ENCODE measurements around a stretch of chr12.

DNA sequence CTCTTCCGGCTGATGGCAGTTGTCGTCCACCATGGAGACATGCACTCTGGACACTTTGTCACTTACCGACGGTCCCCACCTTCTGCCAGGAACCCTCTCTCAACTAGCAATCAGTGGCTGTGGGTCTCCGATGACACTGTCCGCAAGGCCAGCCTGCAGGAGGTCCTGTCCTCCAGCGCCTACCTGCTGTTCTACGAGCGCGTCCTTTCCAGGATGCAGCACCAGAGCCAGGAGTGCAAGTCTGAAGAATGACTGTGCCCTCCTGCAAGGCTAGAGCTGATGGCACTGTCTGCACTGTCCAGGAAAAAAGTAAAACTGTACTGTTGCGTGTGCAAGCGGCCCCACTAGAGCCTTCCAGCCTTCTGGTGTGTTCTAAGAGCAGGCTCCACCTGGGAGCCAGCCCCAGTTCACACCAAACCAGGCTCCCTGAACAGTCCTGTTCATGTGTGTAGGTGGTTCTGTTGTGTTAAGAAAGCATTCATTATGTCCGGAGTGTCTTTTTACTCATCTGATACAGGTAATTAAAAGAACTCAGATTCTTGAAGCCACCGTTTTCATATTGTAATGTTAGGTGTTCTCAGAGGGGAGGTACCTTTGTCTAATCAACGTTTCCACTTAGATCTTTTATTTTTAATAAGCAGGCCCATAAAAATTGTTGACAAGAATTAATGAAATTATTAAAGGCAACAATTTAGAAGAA lies 7.4 kb downstream of the ALKBH2 start:
- PRO-cap, result no peak
- RAMPAGE, long total RNA, result no peak

DNA sequence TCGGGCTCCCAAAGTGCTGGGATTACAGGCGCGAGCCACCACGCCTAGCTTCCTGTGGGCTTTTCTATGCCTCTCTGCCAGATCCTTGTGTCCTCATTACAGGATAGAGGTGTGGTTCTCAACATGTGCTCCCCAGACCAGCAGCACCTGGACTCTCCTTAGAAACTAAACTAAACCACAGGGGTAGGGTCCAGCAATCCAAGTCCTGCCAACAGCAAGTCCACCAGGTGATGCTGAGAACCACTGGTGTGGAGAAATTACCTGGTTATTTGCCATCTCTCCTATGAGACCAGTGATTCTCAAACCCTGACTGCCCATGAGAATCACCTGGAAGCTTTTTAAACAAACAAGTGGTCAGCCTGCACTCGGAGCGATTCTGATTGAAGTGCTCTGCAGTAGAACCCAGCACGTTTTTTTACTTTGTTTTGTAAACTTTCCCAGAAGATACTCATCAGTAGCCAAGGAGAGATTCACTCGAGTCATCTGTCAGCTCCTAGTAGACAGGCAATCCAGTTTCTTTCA lies 1.4 kb downstream of the ALKBH2 start:
- PRO-cap, result no peak
- RAMPAGE, long total RNA, result no peak

DNA sequence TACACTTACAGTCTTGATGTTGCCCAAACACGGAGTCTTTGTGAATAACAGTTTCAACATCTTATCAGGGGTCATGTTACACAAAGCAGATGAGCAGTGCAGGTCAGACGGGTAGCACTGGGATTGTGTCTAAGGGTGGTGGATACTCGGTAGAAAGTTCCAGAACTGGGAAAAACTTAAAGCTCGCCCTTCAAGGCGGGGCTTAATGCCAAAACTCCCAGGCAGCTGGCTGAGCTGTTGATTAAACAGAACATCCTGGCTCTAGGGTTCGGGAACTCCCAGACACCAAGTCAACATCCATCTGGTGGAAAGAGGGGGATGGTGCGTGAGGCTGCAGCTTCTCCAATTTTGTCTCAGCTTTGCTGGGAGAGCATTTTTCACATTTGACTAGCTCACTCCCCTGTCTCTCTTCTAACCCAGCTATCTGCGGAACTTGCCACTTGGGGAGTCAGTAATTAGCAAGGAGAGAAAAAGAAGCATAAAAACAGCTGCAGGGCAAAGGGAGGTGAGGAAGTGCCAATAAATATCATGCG lies 31.0 kb downstream of the FOXN4 start:
- PRO-cap, result no peak
- RAMPAGE, long total RNA, result no peak

- PRO-cap, result no peak
- RAMPAGE, long total RNA, result no peak
Observed at GRCh38 chr12:109545082-109545400, 28.3 kb downstream of the MMAB start.

DNA sequence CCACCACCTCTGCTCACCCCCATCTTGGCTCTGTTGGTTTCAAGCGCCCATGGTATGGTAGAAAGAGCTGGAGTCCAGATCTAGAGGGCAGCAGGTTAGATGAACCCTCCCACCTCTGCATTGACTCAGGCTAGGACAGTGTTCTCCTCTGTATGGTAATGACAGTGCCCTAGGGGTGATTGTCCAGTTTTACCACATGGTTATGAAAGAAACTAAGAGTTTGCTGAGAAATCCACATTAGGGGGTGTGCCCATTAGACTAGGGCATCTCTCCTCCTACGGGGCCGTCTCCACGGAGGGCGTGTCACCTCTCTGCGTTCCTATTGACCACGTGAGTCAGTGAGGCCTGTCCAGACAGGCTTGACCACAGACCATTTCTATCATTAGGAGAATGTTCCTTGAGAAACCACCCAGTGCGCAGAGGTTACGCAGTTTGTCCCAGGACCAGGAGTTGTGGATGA lies 8.2 kb downstream of the MVK start:
- PRO-cap, result no peak
- RAMPAGE, long total RNA, result no peak

DNA sequence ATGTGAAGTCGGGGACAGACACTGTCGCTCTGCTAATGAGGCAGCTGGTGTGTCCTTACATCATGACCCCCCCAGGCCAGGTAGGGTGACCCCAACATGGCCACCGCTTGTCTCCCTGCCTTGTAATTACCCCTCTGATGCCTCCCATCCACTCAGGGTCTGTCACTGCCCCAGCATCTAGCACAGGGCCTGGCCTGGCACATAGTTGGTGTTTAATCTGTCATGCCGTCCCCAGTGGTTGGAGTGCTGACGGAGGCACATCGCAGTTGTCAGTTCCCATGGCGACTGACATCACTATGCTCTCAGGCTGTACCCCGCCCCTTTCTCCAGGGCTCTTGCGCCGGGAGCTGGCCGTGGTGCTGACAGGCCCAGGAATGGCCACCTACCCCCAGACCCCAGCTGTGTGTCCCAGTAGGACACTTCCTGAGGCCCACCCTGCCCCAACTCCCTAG lies 22.9 kb downstream of the FAM222A start:
- PRO-cap, result no peak
- RAMPAGE, long total RNA, result no peak

- PRO-cap, result no peak
- RAMPAGE, long total RNA, result no peak
Observed at GRCh38 chr12:109823037-109823661, 10.0 kb downstream of the TRPV4 start.

DNA sequence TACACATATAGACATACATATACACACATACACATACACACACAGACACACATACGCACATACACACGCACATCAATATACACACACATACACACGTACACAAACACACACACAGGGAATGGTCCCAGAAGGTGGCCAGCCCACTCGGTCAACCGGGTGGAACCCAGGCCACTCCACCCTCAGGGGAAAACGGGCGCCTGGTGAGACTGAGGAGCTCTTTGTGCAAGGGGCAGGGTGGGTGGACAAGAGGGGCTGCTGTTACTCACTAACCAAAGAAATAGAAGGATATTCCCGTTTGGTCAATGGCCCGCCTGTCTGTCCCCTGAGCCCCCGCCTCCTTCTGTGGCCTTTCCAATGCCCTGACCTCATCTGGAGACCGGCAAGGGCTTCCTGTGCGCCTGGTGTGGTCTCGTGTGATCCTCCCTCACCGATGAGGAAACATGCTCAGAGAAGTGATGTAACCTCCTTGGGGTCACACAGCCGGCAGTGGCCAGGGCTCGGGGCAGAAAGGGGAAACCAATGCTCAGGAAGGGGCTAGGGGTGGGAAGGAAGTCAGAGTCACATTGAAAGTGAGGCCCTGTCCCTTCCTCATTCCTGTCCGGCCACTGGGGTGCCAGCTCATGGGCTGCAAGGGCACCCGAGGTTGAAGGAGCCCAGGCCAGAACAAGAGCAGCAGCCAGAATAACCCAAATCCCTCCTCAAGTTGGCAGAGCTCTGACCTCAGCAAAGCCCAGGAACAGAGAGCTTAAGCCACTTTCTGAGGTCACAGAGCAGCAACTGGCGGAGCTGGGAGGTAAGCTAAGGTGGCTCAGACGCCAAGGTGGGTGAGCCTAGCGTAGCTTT lies 5.1 kb downstream of the TRPV4 start:
- PRO-cap, result no peak
- RAMPAGE, long total RNA, result no peak

DNA sequence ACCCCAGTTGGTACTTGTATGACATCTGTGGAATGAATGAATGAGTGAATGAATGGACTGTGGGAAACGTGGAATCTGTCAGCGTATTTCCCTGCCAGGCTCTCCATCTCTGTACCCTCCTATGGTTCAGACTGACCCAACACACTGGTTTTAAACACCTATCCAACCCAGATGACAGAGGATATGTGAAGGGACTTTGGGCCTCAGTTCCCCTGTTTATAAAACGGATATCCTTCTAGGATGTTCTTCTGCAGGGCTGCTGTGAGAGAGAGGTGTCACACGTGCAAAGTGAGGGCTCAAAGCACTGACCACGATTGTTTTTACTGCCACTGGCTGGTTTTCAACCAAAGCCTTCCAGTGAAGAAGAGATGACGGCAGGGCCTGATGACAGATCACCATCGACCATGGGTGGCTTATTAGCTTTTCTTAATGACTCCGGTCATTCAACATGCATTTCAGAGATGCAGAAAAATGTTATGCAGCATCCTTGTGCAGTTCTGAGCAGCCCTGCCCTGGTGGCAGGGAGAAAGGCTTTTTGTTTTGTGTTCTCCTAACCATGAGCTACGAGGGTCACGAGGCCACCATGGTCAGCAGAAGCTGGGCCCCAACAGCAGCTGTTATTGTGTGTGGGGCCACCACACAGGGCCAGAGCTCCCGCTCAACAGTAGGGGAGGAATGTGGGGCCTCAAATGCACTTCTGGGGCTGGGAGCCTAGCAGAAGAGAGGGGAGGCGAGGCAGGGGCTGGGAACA lies 16.7 kb downstream of the GLTP start:
- PRO-cap, result no peak
- RAMPAGE, long total RNA, result no peak

DNA sequence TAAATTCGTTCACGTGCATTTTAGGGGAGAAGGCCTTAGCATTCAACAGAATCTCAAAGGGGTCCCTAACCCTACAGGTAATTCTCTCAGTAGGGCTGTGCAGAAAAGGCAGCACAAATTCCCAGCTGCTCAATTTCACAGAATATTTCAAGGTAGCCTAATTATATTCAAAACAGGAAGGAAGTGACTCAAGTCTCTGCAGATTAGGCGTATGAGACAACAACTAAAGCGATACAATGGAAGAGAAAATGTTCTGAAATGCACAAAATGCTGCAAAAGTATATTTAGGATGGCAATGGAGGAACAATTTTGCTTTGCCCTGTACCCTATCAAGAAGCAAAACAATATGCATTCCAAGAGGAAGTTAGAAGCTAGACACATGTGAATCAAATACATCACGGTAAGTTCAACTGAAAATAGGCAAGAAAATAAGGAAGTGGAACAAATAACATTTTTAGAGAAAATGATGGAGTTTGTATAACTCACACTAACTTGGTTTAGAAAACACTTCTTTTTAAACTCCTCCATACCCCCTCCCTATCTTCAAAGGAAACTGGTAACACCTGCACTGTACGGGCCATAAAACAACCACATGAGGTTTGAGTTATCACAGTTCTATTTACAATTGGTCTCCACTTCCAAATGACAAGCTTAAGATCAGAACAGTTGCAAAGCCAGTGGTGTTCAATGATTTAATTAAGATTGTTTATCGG lies 1.6 kb downstream of the GIT2 start:
- PRO-cap, result bidirectional peak, plus-strand start at position 273 of the sequence, minus-strand start at position 110 of the sequence; bidirectional peak, plus-strand start at position 591 of the sequence, minus-strand start at position 348 of the sequence
- RAMPAGE, long total RNA, result no peak

GRCh38 chr12:110010602-110011939 lies 11.8 kb downstream of the ANKRD13A start:
- PRO-cap, result bidirectional peak, plus-strand start at chr12:110011422, minus-strand start at chr12:110011285
- RAMPAGE, long total RNA, result no peak

- PRO-cap, result no peak
- RAMPAGE, long total RNA, result no peak
Observed at GRCh38 chr12:110282520-110282924, 1.5 kb downstream of the ATP2A2 start.

GRCh38 chr12:110332505-110332751 lies 51.4 kb downstream of the ATP2A2 start:
- PRO-cap, result no peak
- RAMPAGE, long total RNA, result no peak

DNA sequence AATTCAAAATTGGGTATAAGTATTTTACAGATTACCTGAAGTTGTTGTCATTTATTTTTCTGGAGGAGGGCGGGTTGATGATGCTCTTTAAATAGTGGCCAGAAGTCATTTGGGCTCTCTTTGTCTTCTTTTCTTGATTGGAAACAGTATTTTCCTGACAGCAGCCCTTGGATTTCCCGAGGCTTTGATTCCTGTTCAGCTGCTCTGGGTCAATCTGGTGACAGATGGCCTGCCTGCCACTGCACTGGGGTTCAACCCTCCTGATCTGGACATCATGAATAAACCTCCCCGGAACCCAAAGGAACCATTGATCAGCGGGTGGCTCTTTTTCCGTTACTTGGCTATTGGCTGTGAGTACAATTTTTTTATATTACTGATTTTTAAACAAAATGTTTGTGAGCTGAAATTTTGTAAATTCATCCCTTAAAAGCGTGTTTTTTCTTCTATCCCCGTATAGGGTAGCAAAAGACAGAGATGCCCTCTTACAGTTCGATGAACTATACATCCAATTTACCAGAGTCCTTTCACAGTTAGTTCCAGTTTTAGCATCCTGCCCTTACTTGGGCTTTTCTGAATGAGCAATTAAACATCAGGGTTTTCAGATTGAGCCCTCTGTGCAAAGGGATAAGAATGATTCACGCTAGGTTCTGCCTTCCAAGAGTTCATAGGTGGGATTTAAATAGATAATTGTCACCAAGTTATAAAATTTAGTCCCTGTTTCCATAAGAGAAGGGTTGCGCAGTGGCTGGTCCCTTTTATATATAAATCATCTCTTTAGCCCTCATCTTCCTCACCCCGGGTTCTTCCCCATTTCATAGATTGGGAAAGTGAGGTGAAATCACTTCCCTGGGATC lies 60.2 kb downstream of the ANAPC7 start:
- PRO-cap, result no peak
- RAMPAGE, long total RNA, result no peak

DNA sequence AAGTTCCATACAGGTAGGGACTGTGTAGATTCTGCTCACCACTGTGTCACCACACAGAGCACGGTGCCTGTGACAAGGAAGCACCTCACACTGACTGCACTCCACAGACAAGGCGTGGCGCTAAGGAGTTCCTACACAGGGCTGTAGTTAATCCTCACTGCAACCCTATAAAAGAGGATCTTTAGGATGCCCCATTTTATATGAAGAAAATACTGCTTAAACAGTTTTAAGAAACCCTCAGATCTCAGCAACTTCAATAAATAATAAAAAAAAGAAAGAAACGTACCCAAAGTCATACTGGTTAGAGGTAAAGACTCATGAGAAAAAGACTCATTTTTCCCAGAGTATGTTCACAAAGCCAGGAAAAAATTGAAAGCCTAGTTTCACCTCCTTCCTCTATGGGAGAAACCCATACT lies 36.9 kb downstream of the RAD9B start:
- PRO-cap, result no peak
- RAMPAGE, long total RNA, result no peak

DNA sequence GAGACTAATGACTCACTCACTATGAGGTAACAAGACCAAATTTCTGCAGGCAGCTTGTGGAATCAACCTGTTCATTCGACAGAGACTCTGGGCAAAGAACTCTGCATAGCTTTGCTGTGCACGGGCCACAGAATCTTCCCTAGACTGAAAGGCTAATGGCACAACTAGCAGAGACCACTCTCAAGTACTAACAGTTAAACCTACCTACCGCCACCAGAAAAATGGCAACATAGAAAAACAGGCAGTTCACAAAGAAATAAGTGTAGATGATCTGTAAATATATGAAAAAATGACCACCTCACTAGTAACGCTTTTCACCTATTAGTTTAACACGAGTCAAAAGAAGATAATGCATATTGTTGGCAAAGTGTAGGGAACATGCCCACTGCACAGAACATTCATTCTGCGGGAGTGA lies 36.5 kb downstream of the PPTC7 start:
- PRO-cap, result no peak
- RAMPAGE, long total RNA, result no peak

DNA sequence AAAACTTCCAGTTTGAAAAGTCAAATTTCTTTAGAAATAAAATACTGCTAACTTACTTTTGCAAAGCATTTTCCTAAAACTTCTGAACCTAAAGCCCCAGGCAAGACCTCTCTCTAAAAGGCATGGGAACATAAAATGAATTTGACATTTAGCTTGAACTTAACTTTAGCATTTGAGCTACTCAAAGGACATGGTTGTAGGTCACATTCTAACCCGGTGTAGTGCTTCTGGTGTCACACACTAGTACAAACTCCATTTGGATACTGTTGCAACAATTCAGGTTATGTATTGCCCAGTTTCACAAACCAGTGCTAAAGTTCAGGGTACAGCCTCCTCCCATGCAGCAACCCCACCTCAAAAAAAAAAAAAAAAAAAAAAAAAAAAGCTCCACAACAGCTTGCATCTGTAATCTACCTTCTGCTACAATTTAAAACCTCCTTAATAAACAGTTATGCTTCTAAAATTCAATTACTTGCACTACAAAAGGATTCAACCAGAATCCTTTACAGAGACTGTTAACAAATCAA lies 7.8 kb downstream of the PPTC7 start:
- PRO-cap, result no peak
- RAMPAGE, long total RNA, result no peak

DNA sequence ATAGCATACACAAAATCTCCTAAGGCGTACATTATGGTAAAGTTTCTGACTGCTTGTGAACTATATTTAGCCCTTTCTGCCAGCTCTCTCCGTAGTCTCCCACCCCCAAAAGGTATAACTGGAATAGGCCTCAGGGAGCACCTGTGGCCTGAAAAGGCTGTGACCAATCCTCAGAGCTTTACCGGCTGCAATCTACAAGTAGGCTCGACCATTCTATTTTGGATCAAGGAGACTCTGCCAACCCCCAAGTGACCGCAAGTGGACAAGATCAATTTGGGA lies 1.2 kb downstream of the PPTC7 start:
- PRO-cap, result no peak
- RAMPAGE, long total RNA, result no peak

GRCh38 chr12:110627538-110628126 lies 13.7 kb downstream of the TCTN1 start:
- PRO-cap, result no peak
- RAMPAGE, long total RNA, result no peak

- PRO-cap, result no peak
- RAMPAGE, long total RNA, result no peak
Observed at GRCh38 chr12:110687703-110688292, 1.1 kb downstream of the HVCN1 start.